BJ (cell line): Measurements from ENCODE around the genes KLK3 and KLK6.

DNA sequence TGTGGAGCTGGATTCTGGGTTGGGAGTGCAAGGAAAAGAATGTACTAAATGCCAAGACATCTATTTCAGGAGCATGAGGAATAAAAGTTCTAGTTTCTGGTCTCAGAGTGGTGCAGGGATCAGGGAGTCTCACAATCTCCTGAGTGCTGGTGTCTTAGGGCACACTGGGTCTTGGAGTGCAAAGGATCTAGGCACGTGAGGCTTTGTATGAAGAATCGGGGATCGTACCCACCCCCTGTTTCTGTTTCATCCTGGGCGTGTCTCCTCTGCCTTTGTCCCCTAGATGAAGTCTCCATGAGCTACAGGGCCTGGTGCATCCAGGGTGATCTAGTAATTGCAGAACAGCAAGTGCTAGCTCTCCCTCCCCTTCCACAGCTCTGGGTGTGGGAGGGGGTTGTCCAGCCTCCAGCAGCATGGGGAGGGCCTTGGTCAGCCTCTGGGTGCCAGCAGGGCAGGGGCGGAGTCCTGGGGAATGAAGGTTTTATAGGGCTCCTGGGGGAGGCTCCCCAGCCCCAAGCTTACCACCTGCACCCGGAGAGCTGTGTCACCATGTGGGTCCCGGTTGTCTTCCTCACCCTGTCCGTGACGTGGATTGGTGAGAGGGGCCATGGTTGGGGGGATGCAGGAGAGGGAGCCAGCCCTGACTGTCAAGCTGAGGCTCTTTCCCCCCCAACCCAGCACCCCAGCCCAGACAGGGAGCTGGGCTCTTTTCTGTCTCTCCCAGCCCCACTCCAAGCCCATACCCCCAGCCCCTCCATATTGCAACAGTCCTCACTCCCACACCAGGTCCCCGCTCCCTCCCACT, at the start of gene KLK3:
KLK3 (plus strand) TSS at position 509 of the 805 bp plus-strand sequence.
- CAGE, long polyA plus RNA, result no peak
- RRBS, result no CpG with 5 or more reads among the region's 10 CpGs

DNA sequence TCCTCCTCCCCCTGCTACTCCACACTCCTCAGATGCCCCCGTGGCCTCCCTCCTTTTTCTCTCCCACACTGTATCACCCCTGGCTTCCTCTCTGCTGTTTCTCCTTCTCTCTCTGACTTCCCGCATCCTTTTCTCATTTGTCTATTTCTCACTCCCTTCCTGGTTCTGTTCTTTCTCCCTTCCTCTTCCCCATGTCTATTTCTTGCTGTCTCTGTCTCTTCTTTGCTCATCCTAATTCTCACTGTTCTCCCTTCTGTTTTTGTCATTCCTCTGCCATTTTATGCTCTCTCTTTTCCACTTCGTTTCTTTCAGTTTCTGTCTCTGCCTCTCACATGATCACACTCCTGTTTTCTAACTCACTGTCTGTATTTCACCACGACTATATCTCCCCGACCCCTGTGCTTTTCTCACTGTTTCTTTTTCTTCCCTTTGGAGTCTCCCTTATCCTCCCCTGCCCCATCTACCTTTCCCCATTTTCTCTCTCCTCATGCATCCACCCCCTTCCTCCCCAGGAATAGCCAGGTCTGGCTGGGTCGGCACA, 2.8 kb downstream of the KLK2 start:
- CAGE, long polyA plus RNA, result no peak
- RRBS, result no CpG with 5 or more reads among the region's 6 CpGs

GRCh38 chr19:50912659-50913101, 1.5 kb upstream of the KLK4 start:
- CAGE, long polyA plus RNA, result no peak
- RRBS, result no CpG with 5 or more reads among the region's 25 CpGs

GRCh38 chr19:50969057-50970000, at the start of gene KLK6:
KLK6 (minus strand) TSS chr19:50969591.
- CAGE, long polyA plus RNA, result no peak
- RRBS, result 45% methylated on average over 9 of the region's 23 CpGs

GRCh38 chr19:50975609-50976311, 6.4 kb upstream of the KLK6 start:
- CAGE, long polyA plus RNA, result no peak
- RRBS, result no CpG with 5 or more reads among the region's 12 CpGs

GRCh38 chr19:51107365-51108241, 606 bp downstream of the CTU1 start:
- CAGE, long polyA plus RNA, result no peak
- RRBS, result no CpG with 5 or more reads among the region's 26 CpGs

DNA sequence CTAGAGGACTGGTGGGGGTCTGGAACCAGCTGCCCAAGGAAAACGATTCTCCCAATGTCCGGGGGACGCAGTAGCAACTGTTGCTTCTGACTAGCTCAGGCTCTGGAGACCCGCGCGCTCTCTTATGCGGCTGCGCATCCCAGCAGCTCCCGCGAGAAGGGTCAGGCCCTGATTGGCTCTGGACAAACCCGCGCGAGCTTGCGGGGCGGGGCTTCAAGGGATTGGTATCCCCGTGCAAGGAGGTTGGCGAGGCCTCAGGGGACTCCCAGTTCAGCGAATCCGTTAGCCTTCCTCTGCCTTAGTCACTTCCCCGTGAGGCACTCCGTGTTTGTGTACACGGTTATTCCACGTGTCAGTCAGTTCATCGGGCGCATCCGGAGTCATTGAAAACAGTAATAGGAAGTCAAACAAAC, 20.2 kb downstream of the SIGLECL1 start:
- CAGE, long polyA plus RNA, result no peak
- RRBS, result no CpG with 5 or more reads among the region's 26 CpGs

DNA sequence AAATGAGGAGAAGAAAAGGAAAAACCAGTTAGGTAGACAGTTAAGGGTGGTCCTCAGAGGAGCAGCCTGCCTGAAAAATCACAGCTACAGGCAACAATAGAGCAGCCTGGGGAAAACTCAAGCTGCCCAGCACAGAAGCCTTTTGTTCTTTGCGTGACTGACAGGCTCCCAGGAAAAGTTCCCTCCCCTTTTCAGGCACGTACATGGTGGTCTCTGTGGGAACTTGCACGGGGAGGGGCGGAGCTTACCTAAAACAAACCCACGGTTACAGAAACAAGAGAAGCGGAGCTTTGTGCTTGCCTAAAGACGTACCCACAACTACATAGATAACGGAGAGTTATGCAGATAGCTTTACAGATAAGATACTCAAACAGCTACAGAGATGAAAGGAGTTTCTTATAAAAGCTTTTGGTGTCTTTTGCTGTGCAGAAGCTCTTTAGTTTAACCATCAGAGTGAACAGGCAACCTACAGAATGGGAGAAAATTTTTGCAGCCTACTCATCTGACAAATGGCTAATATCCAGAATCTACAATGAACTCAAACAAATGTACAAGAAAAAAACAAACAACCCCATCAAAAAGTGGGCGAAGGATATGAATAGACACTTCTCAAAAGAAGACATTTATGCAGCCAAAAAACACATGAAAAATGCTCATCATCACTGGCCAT, 11.4 kb downstream of the ETFB start:
- CAGE, long polyA plus RNA, result no peak
- RRBS, result no CpG with 5 or more reads among the region's 9 CpGs

DNA sequence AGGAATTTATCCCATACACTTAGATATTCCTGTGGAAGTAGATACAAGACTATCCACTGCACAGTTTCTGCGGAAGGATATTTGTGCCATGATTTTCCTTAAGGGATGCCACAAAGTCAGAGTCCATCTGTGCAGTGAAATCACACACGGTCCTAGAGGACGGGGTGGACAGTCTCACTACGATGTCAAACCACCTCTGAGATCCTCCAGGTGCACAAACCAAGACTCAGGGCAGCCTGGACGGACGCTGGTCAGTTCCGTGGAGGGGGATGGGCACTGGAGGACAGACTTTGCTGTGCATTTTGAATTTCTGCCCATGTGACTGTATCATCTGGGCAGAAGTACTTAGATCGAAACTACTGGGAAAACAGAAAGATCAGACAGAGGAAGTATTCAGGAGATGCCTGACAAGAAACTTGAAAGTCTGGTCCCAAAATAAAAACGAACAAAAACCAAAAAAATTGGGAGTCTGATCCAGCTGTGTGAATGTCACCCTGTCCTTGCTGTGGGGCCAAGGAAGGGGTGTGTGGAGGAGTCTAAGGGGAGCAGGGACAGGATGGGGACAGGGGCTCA, 1.7 kb downstream of the SIGLEC8 start:
- CAGE, long polyA plus RNA, result no peak
- RRBS, result no CpG with 5 or more reads among the region's 9 CpGs

GRCh38 chr19:51468739-51469775, 10.8 kb upstream of the SIGLEC8 start:
- CAGE, long polyA plus RNA, result no peak
- RRBS, result no CpG with 5 or more reads among the region's 8 CpGs

DNA sequence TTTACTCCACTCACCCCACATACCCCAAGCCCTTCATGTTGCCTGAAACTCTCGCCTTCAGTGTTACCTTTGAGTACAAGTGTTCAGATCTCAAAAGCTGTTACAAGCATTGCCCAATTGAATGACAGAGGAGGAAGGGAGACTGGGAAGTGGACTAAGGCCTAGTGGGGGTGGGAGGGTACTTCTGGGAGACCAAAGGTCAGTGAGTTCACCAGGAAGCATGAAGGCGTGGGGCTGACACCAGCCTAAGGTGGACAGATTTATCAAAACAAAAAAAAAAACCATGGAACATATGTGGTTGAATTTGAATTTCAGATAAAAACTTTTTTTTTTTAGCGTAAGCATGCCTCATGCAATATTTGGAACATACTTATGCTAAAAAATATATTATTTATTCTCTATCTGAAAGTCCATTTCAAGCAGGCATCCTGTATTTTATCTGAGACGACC, 6.2 kb upstream of the SIGLEC12 start:
- CAGE, long polyA plus RNA, result no peak
- RRBS, result no CpG with 5 or more reads among the region's 4 CpGs

- CAGE, long polyA plus RNA, result no peak
- RRBS, result no CpG with 5 or more reads among the region's 16 CpGs
Measured at GRCh38 chr19:51546421-51547711, 15.4 kb upstream of the SIGLEC6 start.

GRCh38 chr19:51593361-51593779, 22.3 kb downstream of the ZNF175 start:
- CAGE, long polyA plus RNA, result no peak
- RRBS, result no CpG with 5 or more reads among the region's 6 CpGs

GRCh38 chr19:51645377-51646024, 1.1 kb downstream of the SIGLEC14 start:
- CAGE, long polyA plus RNA, result no peak
- RRBS, result no CpG with 5 or more reads among the region's 15 CpGs

GRCh38 chr19:51687831-51688360, 5.2 kb upstream of the SPACA6 start:
- CAGE, long polyA plus RNA, result no peak
- RRBS, result no CpG with 5 or more reads among the region's 12 CpGs

GRCh38 chr19:51811173-51812102, 16.5 kb downstream of the FPR3 start:
- CAGE, long polyA plus RNA, result no peak
- RRBS, result no CpG with 5 or more reads among the region's 17 CpGs

- CAGE, long polyA plus RNA, result no peak
- RRBS, result no CpG with 5 or more reads among the region's 8 CpGs
Measured at GRCh38 chr19:51896389-51897174, 8.2 kb downstream of the ZNF649 start.

DNA sequence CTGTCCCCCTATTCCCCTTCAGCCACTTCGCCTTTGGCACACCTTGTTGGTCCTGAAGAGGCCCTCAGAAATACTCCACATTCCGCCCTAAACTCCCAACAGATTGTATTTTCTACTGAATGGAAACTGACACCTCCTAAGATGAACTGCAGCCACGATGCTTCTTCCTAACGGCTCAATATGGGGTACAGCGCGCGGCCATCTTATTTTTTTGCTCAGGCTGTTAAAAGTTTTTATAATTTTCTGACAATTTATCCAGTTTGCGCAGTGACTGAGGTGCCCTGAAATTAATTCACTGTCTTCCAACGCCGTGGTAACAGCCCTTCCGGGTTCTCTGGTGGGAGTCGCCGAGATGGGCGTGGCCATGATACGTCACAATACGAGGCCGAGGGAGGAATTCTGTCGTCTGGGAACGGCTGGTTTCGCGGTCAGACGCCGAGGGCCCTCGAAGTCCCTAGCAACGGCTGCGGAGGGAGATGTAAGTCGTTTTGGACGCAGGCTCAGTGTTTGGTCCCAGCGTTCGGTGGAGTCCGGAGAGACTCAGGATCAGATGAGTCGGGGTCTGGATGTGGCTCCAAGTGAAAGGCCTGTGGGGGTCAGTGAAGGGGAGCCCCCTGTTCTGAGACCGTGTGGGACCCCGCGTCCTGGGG, 21.6 kb downstream of the ZNF613 start:
- CAGE, long polyA plus RNA, result no peak
- RRBS, result no CpG with 5 or more reads among the region's 35 CpGs

GRCh38 chr19:52191014-52191482, 1.2 kb downstream of the PPP2R1A start:
- CAGE, long polyA plus RNA, result no peak
- RRBS, result no CpG with 5 or more reads among the region's 15 CpGs

- CAGE, long polyA plus RNA, result no peak
- RRBS, result no CpG with 5 or more reads among the region's 8 CpGs
Measured at GRCh38 chr19:52226071-52226424, 36.2 kb downstream of the PPP2R1A start.